ENCODE results near the genes ME2, ELAC1 and SMAD4.

- RRBS, result no CpG with 5 or more reads among the region's 1 CpG
Observed at GRCh38 chr18:50878046-50878316, 937 bp upstream of the ME2 start.

DNA sequence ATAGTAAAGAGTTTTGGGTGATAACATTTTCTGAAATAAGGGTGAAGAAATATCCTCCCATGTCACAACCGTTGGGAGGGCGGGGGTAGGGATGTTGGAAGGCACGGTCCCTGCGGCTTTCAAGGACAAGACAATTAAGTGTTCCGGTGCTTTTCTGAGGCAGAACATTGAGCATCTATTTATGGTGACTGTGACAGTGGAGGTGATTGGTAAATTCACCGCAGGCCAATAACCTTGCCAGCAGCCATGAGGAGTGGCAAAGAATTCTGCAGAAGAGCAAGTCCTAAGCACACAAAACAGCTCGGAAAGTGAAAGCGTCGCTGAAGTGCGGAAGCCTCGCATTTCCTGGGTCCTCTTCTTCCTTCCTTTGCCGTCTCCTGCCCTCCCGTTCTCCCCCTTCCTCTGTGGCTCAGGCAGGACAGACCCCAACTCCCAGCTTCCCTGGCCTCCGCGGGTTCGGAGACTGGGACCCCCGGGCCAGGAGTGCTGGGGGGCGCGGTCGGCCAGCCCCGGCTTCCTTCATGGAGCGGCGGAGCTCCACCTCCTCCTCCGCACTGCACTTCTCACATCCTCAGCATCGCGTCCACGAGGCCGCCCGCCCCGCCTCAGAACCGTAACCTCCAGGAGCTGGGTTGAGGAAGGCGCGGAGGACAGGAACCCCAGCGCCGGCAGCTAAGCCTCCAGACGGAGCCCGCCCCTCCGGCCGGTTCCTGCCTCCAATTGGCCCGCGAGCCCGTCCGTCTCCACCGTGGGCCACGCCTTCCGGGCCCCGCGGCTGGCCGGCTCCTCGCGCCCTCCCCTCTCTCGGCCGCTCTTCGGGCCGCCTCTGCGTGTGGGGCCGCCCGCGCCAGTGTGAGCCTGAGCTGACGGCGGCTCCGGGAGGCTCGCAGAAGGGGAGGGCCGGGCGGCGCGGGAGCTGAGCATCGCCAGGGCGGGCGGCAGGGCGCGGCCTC is at the start of gene ME2:
ME2 (plus strand) TSS at position 802 of the 953 bp plus-strand sequence.
- RRBS, result 1% methylated on average over 22 of the region's 72 CpGs

DNA sequence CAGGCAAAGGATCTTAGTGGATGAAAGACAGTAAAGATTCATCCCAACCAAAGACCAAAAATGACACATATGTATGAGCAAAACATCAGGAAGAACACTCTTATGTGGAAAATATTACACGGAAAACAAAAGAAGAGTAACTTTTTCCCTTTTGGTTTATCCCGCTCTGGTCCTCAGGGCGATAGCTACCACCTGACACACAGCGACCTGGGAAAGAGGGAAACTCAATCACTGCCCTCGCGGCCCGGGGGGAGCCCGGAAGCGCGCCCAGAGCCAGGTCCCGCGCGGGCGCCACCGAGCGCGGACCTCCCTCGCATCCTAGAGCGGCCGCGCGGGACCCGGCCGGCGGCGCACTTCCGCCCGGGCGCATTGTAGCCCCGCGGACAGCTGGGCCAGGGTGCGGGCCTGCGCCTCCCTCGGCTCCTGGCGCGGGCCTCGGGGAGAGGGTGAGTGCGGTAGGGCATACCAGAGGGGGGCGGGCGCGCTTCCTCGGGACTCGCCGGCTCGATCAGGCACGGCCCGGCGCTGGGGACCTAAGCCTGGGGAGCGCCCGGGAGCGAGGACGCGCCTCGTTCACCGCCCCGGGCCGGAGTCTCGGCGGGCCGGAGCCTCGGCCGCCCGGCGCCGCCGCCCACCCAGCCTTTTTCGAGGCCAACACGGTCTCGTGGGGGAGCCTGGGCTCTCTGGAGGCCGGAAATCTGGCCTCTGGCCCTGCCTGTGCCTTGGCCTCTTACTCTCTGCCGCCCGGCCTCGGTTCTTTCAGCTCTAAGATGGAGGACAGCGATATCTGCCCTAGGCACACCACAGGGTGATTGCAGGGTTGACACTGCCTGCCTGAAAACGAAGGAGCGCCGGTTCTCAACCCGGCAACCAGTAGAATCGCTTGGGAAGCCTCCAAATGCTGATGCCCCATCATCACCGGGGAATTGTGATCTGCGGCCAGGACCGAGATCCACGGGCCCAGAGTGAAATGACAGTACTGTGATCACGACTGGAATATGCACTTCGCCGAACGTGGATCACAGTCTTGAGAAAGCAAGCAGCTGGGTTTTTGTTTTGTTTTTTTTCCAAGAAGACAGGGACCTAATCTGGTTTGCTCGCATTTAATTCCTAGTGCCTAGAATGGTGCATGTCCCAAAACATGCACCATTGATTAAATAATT is at the start of gene ELAC1:
ELAC1 (plus strand) TSS at position 372 of the 1,163 bp plus-strand sequence.
- RRBS, result 1% methylated on average over 26 of the region's 88 CpGs

DNA sequence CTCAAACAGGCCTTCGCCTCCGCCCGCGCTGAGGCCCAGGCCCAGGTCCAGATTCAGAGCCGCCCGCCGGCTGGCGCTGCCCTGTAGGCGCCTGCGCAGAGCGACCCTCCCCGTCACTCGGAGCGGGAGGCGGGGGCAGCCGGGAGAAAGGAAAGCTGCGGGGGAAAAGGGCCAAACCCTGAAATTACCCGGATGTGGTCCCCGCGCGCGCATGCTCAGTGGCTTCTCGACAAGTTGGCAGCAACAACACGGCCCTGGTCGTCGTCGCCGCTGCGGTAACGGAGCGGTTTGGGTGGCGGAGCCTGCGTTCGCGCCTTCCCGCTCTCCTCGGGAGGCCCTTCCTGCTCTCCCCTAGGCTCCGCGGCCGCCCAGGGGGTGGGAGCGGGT is at the start of gene SMAD4:
SMAD4 (plus strand) TSS at position 212 of the 387 bp plus-strand sequence.
- RRBS, result 2% methylated on average over 15 of the region's 41 CpGs

GRCh38 chr18:51048789-51049399 is 18.9 kb downstream of the SMAD4 start:
- RRBS, result no CpG with 5 or more reads among the region's 8 CpGs

- RRBS, result no CpG with 5 or more reads among the region's 4 CpGs
Observed at GRCh38 chr18:51066835-51067429, 36.9 kb downstream of the SMAD4 start.

DNA sequence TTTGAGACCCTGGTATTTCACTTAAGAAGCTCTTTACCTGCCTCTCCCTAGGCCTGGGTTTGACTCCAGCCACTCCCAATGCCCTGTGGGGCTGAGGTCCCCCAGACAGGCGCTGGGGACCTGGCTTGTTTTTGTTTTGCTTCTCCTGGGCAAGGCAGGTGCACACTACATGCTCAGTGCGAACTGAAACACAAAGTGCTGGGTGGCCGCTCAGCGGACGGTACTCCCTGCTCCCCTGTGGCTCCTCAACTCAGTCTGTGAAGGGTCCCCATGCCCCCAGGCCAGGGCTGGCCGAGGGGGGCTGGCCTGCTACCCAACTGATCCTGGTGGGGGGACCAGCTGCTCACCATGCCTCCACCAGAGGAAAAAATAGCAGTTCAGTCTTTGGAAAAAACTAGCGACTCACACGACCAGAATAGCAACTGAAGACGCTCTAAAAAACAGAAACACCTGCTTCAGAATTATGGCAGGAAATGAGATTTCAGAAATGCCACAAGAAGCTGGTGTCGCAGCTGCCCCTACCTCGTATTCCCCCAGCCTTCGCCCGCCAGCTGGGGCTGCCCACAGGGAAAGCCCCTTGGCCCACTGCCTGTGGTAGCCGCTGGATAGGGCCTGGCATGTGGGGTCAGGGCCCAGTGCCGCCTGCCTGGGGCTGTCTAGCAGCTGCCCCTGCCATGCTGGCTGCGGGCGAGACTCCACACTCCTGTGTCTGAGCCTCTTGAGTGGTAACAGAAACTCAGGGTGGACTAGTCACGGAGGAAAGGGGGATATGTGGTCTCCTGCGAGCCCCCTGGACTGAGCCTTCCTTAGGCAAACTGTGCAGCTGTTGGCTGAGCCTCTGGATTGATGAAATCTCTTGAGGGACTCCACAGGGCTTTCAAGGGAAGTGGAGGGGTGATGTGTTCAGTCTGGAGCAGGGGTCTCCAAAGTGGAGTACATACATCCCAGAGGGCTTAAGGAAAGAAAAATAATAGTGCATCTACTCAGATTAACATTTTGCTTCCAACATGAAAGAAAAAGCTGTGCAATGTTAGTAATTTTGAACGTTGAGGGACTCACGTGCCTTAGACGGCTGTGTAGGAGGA is 43.6 kb downstream of the MEX3C start:
- RRBS, result no CpG with 5 or more reads among the region's 22 CpGs

GRCh38 chr18:51218051-51218519 is 20.6 kb upstream of the MEX3C start:
- RRBS, result no CpG with 5 or more reads among the region's 2 CpGs

DNA sequence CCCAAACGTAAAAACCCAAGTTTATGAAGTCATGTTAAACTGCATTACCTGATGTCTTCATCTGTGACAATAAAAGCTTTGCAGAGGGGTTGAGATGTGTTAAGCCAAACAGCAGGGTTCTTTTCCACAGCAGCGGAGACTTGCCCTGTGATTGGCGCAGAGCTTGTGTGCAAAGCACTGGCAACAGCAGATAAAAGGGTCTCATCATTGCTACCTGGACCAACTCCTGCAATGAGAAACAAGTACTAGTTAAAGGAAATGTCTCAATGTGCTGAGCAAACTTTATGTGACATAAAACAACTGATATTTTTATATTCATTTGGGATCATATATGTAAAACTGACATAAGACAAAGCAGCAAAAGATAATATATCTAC is 60.0 kb downstream of the MBD2 start:
- RRBS, result no CpG with 5 or more reads among the region's 3 CpGs

DNA sequence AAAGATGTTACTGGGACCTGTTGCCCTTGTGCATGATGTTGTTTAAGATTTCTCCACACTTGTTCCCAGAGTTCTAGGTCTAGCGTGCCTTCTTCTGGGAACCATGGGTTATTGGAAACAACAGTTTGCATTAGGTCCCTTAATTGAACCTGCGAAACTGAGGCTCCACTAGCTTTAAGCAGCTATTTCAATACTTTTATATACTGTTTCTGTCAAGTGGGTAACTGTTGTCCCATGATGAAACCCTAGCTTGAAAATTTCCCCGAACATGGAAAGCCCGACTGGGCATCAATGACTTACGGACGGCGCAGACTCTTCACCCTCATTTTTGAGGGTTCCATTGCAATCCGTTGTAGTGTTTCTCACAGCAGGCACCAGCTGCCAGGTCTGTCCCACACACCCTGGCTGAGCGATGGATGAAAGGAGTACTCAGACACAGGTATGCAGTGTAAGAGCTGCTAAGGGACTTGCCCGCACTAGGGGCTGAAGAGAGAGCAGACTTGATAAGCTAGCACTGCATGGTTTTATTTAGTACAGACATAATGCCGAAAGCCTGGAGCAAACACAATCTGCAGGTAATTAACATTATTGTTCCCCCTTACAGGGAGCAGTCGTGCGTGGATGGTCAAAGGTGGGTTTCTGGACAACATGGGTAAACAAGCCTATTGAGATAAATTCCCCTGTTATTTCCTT is 15.7 kb downstream of the DYNAP start:
- RRBS, result no CpG with 5 or more reads among the region's 13 CpGs

GRCh38 chr18:55251573-55252015 is 292.3 kb upstream of the CCDC68 start:
- RRBS, result no CpG with 5 or more reads among the region's 10 CpGs

DNA sequence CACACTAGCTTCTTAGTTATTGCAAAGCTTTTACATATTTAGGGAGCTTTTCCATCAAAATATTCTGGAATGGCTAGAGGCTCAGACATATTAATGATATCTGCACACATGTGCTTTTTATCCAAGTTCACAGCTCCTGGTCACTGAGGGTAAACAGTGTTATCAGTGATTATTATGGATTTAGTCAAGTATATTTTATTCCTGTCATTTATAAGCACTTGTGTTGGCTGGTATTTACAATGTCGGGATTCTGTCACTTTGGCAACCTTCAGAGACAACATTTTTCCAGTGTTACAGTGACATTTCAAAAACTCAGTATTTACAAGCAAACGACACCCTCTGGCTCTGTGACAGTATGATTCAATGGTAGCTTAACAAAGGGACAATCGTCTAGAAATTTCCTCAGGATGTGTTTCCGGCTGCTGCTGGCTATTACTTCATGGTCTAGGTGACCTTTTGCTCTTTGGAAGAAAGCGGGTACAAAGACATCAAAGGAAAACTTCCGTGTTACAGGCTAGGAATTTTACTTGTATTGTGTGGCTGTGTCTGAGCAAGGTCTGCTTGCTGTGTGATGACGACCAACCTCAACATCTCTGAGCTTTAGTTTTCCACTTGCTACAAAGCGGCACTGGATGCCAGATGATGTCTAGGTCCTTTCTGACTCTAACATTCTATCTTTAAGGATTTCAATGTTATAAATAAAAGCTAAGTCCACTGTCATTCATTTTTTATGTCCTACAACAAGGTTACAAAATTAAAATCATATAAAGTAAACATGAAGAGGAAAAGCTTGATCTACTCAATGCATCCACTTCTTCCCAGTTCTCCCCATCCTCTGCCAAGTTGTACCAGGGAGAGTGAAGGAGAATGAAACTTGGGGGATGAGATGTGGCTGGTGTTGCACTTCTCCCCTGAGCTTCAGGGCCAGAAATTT is 200.3 kb downstream of the TCF4 start:
- RRBS, result no CpG with 5 or more reads among the region's 8 CpGs

DNA sequence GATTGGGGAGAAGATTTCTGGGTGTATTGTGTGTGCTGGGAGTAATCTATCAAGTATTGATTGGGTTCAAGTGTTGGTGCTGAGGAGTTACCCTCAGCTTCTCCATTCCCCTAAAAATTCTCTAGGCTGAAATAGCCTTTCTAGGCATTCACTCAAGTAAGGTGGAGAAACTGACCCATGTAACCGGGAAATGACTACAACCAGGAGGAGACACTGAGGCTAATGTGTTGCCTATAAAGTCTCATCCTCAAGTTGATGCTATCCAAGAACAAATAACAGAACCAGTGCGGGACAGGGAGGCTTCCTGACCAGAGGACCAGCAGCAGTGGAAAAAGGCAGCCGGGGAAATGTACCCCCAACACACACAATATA is 80.2 kb downstream of the TCF4 start:
- RRBS, result no CpG with 5 or more reads among the region's 3 CpGs

- RRBS, result no CpG with 5 or more reads among the region's 8 CpGs
Observed at GRCh38 chr18:56459149-56459628, 179.2 kb downstream of the TXNL1 start.

GRCh38 chr18:57436423-57436960 is 1.3 kb downstream of the ONECUT2 start:
- RRBS, result no CpG with 5 or more reads among the region's 43 CpGs

DNA sequence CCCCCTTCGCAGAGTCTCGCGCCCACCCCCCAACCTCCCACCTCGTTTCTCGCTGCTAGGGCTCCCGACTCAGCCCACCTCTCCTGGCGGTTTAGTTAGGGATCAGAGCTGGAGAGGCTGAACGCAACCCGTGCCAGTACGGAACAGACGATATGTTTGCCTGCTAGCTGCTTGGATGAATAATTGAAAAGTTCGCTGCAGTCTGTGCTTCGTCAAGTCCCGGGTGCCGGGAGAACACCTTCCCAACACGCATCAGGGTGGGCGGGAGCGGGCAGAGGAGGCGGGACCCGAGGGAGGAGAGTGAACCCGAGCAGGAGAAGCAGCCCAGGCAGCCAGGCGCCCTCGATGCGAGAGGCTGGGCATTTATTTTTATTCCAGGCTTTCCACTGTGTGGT is 5.6 kb downstream of the ONECUT2 start:
- RRBS, result no CpG with 5 or more reads among the region's 24 CpGs

DNA sequence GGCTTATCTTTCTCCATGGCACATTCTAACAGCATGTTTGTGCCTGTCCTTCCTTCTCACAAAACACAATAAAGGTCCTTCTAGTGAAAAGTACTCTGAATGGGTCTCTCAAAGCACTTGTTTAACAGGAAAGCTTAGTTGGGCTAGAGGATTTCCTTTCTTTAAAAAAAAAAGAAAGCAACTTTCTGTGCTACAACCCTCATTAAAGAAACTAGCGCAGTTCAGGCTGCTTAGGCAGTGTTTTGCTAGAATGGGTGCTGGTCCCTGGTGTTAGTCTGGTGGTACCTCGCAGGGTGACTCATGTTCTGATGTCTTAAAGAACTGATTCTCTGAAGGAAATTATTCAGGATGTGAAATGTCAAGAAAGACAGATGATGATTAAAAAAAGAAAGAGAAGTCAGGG is 75.1 kb downstream of the ATP8B1 start:
- RRBS, result no CpG with 5 or more reads among the region's 2 CpGs

DNA sequence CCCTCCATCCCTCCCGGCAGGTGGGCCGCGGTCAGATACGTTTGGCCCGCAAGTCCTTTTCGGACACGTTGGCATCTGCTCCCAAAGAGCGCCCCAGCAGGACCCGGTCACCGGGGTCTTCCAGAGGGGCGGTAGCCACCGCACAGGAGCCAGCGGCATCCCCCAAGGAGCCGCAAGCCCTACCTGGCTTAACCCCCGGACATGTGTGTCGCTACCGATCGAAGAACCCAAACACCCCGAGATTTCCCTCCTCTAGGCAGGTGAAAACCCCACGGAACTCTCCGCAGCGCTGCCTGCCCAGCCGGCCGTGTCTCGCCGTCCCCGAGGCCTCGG is 670 bp downstream of the ATP8B1 start:
- RRBS, result 2% methylated on average over 12 of the region's 28 CpGs

DNA sequence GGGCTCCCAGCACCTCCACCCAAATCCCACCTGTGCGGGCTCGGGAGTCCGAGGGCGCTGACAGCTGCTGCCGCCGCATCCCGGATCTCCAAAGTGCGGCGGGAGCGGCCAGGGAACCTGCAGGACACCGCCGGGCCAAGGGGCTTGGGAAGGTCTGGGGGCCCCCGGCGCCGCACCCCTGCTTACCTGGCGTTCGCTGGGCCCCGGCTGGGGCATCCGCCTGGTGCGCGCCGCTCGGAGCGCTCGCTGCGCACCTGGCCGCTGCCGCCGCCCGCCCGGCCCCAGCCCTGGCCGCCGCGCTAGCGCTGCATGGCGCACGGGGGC is 341 bp downstream of the ATP8B1 start:
- RRBS, result 44% methylated on average over 28 of the region's 37 CpGs

GRCh38 chr18:58208266-58208706 is 164.3 kb downstream of the NEDD4L start:
- RRBS, result no CpG with 5 or more reads among the region's 2 CpGs